ENCODE data around the genes ZNF557, ZNF358, CAMSAP3, CCL25, CD320 and NDUFA7.

DNA sequence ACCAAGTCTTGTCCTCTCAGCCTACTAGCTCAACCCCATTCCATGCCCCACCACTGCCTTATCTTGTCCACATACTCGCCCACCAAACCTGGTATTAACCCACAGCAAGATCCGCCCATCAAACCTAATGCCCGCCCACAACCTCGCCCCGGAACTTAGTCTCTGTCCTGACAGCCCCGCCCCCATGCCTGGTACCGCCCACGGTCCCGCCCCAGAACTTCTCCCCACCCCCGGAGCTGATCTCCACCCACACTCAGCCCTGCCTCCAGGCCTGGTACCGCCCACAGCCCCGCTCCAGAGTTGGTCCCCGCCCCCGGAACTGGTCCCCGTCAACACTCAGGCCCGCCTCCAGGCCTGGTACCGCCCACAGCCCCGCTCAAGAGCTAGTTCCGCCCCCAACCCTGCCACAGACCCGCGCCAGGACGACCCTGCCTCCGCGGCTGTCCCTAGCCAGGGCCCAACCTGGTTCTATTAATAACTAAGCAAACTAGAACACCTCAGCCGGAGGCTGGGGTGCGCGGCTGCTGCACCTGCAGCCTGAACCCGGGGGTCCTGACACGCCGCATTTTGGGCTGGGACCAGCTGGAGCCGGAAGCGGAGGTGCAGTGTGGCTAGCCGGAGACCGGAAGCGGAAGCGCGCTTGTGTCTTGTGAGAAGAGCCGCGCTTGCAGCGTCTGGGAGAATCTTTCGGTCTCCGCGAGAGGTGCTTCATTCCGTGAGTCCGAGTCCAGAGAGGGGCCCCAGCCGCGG lies at the start of gene ZNF557:
Gene ZNF557, plus strand, starts transcription at position 645 of the 750 bp plus-strand sequence.
- PRO-cap: bidirectional peak, plus-strand start at position 386 of the sequence, minus-strand start at position 126 of the sequence; bidirectional peak, plus-strand start at position 650 of the sequence, minus-strand start at position 607 of the sequence

GRCh38 chr19:7122721-7123205 lies 53.3 kb downstream of the ZNF557 start:
- PRO-cap: no peak

DNA sequence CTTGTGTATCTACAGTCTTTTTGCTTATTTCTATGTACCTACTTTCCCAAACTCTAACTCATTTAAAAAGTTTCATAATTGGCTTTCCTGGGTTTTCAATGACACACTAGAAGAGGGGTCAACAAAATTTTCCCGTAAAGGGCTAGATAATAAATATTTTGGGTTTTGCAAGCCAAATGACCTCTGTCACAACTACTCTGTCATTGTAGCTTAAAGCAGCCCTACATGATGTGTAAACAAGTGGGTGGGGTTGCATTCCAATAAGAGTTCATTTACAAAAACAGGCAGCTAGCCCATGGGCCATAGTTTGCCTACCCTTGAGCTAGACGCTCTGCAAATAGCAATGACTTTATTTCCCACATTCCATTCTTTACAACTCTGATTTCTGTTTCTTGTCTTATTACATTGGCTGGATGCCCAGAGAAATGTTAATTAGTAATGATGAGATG lies 75.9 kb downstream of the ZNF557 start:
- PRO-cap: no peak

- PRO-cap: no peak
Observed at GRCh38 chr19:7192200-7193106, 101.8 kb downstream of the INSR start.

GRCh38 chr19:7344732-7345469 lies 3.8 kb upstream of the ARHGEF18 start:
- PRO-cap: no peak

DNA sequence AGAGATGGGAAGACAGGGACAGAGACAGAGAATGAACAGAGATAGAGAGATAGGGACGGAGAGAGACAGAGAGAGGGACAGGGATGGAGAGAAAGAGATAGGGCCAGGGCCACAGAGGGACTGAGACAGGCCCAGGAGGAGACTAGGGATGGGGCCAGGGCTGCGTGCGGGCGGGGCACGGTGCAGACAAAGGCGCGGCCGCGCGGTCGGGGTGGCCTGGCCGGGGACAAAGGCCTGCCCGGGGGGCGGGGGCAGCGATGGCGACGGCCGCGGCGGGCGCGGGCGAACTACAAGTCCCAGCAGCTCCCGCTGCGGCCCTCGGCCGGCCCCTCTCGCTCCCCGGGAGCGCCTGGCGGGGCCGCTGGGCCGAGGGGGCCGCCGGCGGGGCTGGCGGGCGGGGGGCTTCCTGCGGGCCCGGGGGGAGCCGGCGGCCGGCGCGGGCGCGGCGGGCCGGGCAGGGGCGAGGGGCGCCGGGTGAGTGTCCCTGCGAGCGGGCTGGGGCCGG lies at the start of gene ZNF358:
Gene ZNF358, plus strand, starts transcription at position 328 of the 505 bp plus-strand sequence.
- PRO-cap: bidirectional peak, plus-strand start at position 345 of the sequence, minus-strand start at position 228 of the sequence

DNA sequence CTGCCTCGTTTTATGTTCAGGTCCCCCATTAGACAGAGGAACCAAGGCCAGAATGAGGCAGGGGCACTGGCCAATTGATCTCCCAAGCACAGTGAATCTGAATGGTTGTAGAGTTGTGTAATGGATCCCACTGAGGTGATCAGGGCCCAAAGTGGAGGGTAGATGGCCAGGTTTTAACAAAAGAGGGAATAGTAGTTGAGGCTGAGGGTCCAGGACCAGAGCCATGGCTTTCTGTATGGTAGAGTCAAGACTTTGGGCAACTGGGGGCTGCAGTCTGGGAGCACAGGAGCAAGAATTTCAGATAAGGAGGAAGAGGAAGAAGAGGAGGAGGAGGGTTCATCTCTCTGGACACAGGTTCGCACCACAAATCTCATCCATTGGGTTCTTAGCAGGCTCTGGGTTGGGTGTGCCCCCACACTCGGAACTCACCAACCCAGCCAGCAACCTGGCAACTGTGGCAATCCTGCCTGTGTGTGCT lies 18.0 kb downstream of the PNPLA6 start:
- PRO-cap: no peak

DNA sequence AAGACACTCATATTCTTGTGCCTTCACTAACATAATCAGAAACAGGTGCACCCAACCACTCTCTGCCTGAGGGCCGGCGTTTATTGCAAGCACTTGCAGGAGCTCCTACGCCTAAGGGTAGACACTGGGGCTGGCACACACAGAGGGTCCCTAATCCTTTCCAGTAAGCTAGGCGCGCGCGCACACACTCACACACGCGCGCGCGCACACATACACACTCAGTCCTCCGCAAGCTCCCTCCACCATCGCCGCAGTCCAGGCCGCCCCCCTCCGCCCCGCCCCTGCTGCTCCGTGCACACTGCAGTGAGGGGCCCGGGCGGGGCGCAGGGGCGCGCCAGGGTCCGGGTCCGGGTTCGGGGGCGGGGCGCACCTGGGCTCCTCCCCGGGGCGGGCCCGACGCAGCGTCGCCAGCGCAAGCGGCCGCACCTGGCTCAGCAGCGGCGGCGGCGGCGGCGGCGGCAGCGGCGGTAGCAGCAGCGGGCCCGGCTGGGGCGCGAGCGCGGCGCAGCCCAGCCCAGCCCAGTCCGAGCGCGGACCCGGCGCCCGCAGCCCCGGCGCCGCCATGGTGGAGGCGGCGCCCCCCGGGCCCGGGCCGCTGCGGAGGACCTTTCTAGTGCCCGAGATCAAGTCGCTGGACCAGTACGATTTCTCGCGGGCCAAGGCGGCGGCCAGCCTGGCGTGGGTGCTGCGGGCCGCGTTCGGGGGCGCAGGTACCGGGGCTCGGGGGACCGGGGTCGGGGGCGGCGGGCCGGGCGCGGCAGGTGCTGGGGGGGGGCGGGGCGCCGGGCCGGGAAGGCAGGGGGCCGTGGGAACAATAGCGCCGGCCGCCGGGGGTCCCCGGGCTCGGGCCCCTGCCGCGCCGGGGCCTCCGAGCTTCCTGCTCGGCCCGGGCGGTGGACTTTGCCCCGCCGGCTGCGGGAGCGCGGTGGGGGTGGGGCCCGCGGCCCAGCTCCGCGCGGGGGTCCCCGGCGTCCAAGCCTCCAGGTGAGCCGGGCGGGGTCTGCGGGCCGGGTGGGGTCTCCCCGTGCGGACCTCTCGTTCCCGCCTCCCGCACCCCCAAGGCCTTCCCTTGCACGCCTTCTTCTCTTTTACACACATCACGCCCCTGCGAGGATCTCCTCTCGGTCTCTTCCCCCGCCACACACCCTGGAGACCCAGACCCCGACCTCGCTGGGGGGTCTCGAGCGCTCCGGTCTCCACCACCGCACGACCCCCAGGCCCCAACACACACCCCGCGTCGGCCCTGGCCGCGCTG lies at the start of gene CAMSAP3:
Gene CAMSAP3, plus strand, starts transcription at position 423 of the 1,255 bp plus-strand sequence.
- PRO-cap: no peak

DNA sequence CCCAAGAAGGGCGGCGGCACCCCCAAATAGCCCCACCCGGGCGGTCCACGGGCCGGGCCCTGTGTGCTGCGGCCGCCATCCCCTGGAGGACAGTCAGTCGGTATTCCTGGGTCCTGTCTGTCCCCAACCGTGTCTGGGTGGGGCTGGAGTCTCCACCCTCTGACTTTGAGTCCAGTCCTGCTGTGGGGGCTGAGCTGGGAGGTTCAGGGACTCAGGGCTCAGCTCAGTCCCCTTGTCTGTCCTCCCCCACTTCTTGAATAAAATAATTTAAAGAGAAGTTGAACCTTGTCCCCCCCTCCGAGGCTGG lies 11.4 kb downstream of the XAB2 start:
- PRO-cap: no peak

DNA sequence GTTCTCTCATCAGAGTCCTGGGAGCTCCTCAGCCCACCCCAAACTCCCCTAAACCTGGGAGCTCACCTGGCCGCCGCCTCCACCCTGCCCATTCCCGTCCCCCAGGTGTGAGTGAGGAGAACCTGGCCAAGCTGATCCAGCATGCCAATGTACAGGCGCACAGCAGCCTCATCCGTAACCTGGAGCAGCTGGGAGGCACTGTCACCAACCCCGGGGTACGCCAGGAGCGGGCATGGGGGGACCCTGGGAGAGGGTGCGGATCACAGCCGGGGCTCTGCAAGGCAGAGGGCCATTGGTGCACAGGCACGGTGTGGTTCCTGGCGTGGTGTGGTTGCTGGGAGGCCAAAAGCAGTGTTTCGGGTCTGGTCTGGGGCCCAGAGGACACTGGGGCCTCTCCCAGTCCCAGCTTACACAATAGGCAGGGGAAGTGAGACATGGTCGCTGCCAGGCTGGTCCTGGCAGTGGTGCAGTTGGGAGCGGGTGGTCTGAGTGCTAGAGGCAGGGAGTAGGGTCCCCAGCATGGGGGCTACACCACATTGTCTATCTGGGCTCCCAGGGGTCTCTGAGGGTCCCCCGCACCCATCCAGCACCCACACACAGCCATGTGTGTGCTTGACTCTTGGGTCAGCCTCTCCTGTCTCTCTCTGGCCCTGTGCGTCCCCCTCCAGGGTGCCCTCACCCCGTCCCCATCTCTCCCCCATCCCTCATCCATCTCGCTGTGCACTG lies 8.3 kb downstream of the STXBP2 start:
- PRO-cap: no peak

DNA sequence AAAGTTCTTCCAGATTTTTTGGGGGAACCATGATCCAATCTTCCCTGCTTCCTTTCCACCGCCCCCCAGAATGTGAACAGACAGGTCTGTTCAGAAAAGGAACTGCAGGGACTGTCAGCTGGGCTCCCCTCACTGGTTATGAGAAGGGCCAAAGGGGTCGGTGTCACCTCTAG lies 4.6 kb downstream of the TRAPPC5 start:
- PRO-cap: no peak

GRCh38 chr19:7730594-7731228 lies 1.2 kb downstream of the CLEC4G start:
- PRO-cap: no peak

DNA sequence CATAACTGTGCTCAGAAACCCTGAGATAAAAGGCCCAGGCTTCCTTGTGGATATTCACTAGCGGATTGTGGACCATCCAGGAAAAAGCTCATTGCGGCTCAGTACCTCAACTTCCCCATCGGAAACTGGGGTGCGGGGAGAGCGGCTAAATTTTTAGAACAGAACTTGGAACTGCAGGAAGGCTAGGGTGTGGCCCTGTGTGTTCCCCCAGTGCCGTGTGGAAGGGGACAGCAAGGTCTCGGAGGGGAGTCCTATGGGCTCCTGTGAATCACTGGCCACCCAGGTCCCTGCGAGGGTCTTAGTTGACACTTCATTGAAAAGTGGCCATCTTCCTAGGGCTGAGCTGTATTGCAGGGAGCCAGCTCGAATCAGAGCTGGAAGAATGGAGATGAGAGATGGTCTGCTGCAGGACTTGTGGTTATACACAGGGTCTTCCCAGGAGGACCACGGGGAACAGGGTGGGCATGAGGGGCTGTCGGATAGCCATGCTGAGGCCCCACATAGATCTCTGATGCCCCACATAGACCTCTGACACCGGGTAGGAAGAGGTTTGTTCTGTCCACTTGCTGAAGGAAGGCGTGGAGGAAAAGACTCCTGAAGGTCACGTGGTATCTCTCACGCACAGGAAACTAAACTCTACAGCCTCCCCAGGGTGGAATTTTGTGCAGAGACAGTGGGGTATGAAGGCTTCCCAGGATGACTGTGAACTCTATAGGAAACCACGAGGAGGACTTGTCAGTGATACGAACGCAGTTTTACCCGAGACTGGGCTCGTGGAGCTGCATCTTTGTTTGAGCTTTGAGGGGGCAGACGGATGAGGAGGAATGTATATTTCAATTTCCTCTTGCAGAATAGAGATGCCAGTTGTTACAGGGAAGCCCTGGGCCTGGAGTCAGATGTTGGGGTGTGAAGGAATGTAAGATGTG lies 2.6 kb downstream of the EVI5L start:
- PRO-cap: no peak

- PRO-cap: no peak
Observed at GRCh38 chr19:7871260-7872163, 2.7 kb downstream of the PRR36 start.

GRCh38 chr19:7961988-7962841 lies 18.7 kb upstream of the TIMM44 start:
- PRO-cap: no peak

- PRO-cap: no peak
Observed at GRCh38 chr19:8028916-8029493, 23.6 kb upstream of the CCL25 start.

DNA sequence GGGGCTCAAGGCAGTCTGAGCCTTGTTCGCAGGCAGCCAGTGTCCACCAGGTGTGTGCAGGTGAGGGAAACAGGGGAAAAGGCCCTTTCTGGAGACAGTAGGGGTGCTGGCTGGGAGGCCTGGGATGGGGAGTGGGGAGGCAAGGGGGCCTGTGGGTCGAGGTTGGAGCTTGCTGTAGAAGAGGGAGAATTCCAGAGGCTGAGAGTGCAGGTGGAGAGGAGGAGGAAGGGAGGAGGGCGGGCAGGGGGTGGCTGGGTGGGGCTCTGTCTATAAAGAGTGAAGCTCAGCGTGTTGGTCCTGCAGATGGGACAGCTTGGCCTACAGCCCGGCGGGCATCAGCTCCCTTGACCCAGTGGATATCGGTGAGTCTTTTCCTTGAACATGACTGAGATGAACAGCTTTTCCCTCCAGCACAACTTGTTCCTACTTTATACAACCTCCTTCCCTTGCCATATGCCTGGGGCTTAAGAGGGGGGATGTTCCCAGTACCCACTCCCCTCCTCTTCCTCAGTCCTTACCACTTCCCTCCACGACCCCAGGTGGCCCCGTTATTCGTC lies at the start of gene CCL25:
Gene CCL25, plus strand, starts transcription at position 300 of the 557 bp plus-strand sequence.
- PRO-cap: no peak

GRCh38 chr19:8207971-8208624 lies 1.1 kb upstream of the CERS4 start:
- PRO-cap: bidirectional peak, plus-strand start at chr19:8208502, minus-strand start at chr19:8208487

GRCh38 chr19:8307662-8308515 lies at the start of gene CD320:
Gene CD320 (minus strand): TSS chr19:8308358.
- PRO-cap: bidirectional peak, plus-strand start at chr19:8308143, minus-strand start at chr19:8308013; unidirectional peak, minus-strand start at chr19:8308352

DNA sequence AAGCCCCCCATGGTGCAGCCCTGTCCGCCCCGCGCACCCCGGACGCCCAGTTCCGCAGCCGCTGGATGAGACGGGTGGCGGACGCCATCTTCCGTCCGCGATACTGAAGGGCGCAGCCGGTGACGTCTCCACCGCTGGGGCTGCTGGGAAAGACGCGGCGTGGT lies at the start of gene NDUFA7:
Gene NDUFA7, minus strand, starts transcription at position 105 of the 164 bp plus-strand sequence.
- PRO-cap: bidirectional peak, plus-strand start outside the sequence, minus-strand start at position 105 of the sequence

Data from right cardiac atrium (tissue), 1 donor.